A673 (cell line): ENCODE measurements around the genes PLCL2, TBC1D5, SATB1 and KCNH8.

DNA sequence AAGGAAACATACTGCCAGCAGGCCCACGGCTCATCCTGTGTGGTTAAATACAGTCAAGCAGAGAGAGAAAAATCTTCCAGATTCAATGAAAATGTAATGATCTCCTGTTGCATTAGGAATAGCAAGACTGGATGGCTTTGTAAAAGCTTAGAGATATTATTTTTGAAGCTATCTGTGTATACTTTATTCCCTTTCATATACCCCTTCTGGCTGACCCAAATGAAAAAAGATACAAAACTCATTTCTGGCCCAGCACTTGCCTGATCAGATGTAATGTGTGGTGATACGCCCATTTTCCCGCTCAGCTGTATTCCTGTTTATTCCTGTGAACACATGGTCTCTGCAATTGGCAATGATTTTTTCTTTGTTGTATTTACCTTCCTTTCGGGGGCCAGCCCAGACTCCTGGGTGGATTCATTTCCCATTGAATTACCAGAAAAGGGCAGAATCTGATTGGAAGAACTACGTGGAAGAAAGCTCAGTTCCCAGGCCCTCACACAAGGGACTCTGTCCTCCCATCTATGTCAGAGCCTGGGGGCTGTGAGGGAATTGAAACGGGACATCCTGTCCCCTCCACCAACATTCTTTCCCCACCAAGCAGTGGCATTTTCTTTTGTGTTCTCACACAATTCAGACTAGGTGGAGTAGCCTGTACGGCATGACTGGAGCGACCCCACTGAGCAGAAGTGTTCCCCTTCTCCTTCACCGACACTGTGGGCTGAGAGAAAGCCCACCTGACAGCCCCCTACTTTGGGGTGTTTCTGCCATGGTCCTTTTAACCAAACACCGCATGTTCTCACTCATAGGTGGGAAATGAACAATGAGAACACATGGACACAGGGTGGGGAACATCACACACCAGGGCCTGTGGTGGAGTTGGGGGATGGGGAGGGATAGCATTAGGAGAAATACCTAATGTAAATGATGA, 31.9 kb upstream of the RFTN1 start:
- PRO-cap = no peak

DNA sequence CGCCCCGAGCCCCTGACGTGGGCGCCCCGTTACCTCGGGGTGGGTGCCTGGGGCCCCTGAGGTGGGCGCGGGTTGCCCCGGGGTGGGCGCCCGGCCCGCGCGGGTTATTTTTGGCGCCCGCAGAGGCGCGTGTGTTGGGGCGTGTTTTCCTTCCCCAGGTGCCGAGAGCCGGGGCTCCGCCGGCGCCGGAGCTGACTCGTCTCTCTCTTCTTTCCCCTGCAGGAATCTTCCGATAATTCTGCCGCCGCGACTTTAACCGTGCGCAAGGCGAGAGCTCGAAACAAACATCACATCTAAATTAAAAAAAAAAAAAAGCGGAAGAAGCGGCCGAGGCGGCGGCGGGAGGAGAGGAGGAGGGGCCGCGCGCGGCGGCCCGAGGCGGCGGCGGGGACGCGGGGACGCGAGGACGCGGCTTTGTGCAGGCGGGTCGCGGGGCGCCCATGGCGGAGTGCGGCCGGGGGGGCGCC, at the start of gene PLCL2:
Gene PLCL2, plus strand, starts transcription at position 356 of the 467 bp plus-strand sequence.
- PRO-cap = bidirectional peak, plus-strand start at position 356 of the sequence, minus-strand start at position 228 of the sequence; unidirectional peak, minus-strand start at position 450 of the sequence

- PRO-cap = no peak
Measured at GRCh38 chr3:17014413-17015132, 129.8 kb downstream of the PLCL2 start.

DNA sequence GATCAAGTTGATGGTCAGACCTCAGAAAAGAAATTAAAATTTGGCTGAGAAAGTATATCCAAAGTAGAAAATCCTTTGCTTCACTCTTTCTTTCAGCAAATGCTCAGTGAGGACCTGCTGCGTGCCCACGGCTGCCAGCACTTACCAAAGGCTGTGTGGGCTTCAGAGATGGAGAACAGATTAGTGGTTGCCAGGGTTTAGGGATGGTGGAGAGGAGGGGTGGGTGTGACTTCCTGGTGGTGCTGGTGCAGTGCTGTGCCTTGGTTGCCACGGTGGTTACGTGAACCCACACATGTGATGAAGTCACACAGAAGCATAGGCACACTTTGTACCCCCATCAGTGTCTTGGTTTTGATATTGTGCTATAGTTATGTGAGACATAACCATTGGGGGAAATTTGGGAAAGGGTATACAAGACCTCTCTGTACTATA, 204.2 kb downstream of the PLCL2 start:
- PRO-cap = no peak

DNA sequence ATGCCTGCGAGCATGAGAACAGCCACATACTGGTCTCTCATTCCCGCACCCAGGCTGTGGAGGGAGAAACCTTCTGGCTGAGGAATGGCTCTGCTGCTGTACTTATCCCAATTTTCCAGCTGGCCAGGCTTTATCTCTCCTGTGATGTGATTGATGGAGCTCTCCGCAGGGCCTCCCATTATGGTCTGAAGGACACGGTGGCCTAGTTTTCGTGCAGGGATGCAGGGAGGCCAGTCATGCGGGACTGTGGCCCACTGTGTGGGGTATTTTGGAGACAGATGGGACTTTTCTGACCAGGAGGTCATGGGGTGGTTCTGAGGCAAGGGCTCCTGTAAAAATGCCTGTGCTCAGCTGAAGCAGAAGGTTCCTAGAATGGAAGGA, 251.5 kb downstream of the PLCL2 start:
- PRO-cap = no peak

GRCh38 chr3:17434758-17435501, 307.5 kb downstream of the TBC1D5 start:
- PRO-cap = no peak

DNA sequence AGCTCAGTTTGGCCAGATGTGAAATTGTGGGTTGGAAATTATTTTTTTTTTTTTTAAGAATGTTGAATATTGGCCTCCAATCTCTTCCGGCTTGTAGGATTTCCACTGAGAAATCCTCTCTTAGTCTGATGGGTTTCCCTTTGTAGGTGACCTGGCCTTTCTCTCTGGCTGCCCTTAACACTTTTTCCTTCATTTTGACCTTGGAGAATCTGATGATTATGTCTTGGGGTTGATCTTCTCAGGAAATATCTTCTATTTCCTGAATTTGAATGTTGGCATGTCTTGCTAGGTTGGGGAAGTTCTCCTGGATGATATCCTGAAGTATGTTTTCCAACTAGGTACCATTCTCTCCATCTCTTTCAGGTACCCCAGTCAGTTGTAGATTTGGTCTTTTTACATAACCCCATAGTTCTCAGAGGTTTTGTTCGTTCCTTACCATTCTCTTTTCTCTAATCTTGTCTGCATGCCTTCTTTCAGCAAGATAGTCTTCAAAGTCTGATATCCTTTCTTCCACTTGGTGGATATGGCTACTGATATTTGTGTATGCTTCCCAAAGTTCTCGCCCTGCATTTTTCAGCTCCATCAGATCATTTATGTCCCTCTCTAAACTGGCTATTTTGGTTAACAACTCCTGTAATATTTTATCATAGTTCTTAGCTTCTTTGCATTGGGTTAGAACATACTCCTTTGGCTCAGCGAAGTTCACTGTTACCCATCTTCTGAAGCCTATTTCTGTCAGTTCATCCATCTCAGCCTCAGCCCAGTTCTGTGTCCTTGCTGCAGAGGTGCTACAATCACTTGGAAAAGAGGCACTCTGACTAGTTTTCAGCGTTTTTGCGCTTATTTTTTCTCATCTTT, 249.0 kb downstream of the TBC1D5 start:
- PRO-cap = no peak

- PRO-cap = no peak
Measured at GRCh38 chr3:17502764-17503325, 239.6 kb downstream of the TBC1D5 start.

DNA sequence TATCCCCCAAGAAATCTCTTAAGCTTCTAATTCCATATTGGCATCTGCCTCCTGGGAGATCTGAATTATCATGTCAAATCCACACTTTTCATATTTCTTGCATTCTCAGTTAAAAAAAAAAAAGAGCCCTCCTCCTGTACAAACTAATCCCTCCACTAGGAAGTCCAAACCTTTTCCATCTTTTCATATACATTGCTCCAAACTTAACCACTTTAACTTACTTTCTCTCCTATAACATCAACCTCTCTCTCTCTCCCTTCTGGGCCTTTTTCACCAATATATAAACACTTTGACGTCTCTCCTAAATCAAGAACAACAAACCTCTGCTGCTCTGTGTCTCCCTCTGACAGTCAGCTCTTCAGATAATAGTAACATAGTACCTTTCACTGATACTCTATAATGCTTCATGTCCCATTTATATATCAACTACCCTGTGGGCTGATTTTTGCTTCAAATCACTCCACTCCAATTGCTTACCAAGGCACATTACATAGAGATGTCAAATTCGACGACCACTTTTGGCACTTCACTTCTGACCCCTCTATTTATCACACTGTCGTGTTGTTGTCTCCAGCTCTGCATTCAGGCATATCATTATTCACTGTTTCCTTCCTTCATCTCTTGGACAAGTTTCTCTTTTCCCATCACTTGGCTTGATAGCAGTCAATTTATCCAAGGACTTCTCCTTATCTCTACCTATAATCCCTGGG, 170.1 kb downstream of the TBC1D5 start:
- PRO-cap = no peak

GRCh38 chr3:17742510-17743227, at the start of gene TBC1D5:
Gene TBC1D5, minus strand, starts transcription at chr3:17742631.
- PRO-cap = bidirectional peak, plus-strand start at chr3:17742952, minus-strand start at chr3:17742615

- PRO-cap = bidirectional peak, plus-strand start at chr3:18425044, minus-strand start at chr3:18425010; unidirectional peak, minus-strand start at chr3:18425175; bidirectional peak, plus-strand start at chr3:18425542, minus-strand start at chr3:18425303
Measured at GRCh38 chr3:18424794-18425581, at the start of gene SATB1. Gene SATB1, minus strand, starts transcription at chr3:18425339.

GRCh38 chr3:18679296-18679821, 254.2 kb upstream of the SATB1 start:
- PRO-cap = no peak

DNA sequence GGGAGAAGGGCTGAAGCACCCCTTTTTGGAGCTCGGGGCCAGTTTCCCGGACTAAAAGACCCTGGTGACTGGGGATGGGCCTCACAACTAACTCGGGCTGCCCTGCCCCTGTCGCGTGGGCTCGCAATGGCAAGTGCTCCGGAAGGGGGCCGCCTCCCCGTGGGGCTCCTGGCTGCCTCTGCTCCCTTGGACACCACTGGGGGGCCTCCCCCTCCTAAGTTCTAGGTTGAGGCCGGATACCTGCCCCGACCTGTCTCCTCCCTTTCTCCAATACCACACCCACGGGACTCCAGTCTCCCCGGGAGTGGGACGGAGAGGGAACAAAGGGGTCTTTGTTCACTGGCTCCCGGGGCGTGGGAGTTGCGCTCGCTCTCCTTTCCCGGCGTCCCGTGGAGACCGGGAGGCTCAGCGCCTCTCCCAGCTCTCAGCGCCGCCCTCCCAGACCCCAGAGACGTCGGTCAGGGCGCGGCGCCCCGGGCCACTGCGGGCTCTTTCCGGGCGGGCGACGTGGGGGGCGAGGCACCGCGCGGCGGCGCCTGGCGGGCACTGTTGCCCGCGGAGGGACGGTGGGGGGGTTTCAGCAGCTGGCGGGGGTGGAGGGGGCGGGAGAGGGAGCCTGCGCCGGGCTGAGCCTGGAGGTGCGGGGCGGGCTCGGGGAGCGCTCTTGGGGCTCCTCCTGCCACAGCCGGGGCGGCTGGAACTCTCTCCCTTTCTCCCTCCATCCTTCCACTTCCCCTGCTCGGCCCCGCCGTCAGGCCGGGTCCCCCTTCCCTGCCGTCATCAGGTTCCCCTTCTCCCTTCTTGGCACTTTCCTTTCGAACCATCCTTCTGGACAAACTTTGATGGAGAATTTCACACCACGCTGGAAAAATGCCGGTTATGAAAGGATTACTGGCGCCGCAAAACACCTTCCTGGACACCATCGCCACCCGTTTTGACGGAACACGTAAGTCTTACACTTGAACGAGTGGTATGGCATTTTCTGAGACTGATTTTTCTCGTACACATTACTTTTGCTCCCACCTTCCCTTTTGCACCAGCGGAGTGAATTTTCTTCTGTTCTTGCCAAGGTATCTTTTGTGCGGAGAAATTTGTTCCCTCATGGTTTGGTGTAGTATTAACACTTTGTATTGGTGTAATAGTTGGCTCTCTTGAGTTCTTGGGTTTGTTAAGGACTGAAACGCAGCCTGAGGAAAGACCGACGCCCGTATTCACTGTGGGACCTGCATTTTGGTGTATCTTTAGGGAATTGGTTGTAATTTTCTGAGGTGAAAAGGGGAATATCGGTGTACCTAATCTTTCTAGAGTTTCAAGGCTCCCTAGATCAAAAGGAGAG, at the start of gene KCNH8:
Gene KCNH8, plus strand, starts transcription at position 661 of the 1,336 bp plus-strand sequence.
- PRO-cap = no peak

DNA sequence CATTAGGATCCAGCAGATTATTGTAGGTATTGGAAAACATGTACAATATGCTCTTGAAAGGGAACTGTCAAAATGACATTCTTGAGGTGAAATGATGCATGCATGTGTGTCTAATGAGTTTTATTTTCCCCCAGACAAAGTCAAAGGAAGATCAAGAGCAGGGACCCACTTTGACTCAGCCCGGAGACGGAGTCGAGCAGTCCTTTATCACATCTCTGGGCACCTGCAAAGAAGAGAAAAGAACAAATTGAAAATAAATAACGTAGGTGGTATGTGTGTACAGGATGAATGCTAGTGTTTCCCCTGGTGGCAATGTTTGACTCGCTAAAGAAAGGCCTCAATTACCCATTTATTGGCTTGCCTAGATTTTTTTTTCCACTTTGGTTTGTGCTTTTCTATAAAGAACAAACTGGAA, 194.2 kb downstream of the KCNH8 start:
- PRO-cap = no peak

- PRO-cap = no peak
Measured at GRCh38 chr3:19948725-19949411, 2.0 kb downstream of the RAB5A start.

DNA sequence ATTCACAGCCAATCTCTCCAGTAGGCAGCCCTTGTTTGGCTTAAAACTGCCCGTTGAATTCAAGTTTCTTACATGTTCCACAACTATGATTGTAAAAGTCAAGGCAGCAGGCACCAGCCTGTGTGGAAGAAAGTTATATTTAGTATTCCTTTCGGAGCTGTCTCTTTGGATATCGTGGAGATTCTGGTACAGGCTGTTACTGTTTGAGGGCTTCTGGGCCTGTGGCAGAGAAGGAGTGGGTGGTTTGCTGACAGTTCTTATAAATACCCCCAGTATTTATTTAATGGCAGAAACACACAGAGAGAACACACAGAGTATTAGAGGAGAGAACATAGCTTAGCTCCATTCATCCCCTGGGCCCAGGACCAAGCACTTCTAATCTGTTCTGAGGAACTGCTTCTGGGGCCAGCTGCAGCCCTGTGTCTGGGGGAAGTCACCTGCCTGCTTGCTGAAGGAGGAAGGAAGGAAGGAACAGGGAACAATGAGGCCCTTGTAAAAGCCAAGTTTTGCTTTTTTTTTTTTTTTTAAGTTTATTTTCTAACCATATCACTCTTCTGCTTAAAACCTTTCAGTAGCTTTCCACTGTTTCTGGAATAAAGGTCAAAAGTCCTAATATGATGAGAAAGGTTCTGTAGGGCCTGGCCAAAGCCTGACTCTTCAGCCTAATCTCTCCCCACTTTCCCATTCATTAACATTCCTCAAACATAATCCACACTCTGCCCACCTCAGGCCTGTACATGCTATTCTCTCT, 11.7 kb upstream of the PP2D1 start:
- PRO-cap = no peak

DNA sequence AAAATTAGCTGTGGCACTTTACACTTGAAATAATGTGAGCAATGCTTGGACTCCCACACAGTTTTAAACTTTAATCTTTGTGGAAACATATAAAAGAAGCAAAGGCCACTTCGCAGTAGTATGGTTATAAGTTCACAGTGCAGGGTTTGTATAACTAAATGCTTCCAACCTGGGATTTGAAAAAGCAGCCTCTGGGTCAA, 46.9 kb upstream of the SGO1 start:
- PRO-cap = no peak

- PRO-cap = no peak
Measured at GRCh38 chr3:23309350-23309904, 106.3 kb downstream of the UBE2E2 start.

DNA sequence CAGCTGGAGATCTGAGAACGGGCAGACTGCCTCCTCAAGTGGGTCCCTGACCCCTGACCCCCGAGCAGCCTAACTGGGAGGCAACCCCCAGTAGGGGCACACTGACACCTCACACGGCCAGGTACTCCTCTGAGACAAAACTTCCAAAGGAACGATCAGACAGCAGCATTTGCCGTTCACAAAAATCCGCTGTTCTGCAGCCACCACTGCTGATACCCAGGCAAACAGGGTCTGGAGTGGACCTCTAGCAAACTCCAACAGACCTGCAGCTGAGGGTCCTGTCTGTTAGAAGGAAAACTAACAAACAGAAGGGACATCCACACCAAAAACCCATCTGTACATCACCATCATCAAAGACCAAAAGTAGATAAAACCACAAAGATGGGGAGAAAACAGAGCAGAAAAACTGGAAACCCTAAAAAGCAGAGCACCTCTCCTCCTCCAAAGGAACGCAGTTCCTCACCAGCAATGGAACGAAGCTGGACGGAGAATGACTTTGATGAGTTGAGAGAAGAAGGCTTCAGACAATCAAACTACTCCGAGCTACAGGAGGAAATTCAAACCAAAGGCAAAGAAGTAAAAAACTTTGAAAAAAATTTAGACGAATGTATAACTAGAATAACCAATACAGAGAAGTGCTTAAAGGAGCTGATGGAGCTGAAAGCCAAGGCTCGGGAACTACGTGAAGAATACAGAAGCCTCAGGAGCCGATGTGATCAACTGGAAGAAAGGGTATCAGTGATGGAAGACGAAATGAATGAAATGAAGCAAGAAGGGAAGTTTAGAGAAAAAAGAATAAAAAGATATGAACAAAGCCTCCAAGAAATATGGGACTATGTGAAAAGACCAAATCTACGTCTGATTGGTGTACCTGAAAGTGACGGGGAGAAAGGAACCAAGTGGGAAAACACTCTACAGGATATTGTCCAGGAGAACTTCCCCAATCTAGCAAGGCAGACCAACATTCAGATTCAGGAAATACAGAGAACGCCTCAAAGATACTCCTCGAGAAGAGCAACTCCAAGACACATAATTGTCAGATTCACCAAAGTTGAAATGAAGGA, 147.1 kb downstream of the UBE2E2 start:
- PRO-cap = no peak

DNA sequence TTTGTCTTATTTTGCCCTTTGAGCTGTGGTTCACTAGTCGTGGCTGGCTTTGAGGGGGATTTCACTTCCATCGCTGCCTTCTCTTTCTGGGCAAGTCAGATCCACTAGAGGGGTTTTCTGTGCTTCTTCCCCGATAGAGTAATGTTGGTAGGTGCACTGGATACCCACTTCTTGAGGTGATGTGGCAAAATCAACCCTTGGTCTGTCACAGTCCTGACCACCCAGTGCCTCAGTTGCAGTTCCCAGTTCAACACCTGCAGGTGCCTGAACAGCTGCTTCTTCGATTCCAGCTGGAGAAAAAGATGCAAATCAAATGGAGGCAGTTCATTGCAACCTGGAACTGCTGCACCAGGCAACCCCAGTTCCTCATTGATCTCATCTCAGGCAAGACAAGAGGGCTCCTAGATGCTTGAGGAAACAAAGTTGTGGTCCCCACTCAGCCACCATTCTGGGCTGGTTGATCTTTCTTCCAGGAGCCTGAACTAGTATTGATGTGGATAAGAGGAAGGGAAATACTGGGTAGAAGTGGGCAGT, 186.6 kb downstream of the UBE2E2 start:
- PRO-cap = no peak